OVCAR3 (cell line): ENCODE measurements around a stretch of chr10.

DNA sequence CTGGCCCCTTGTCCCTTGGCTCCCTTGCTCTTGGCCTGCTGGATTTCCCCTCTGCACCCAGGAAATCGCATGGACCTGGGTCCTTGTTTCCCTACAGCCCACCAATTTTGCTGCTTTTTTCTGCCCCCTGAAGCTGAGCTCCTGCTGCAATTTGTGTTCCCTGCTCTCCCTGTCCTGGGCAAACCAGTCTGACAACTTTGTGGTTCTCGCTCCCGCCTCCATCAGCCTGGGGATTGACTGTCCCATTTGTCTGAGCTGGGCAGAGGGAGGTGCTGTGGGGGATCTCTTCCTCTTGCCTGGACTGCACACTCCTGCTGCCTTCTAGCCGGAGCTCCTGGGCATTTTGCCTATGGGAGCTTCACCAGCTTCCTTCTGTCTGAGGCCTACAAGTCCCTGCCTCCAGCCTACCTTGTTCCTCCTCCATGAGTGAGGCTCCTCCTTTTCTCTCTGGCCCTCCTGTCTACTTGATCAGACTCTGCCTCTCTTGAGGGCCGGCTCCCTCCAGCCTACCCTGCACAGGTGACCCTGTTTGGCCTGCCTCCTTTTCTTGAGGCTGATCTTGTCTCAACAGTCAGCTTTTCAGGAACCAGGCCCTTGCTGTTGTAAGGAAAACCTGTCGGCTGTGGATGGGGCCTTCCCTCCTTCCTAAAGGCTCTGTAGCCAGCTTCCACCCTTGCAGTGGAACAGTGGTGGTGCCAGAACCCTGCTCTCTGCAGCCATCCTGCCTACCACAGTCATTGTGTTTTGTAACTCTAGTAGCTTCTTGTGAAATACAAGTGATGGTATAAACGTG lies 6.8 kb downstream of the TSPAN14 start:
- RRBS = no CpG with 5 or more reads among the region's 7 CpGs

- RRBS = 21% methylated on average over 4 of the region's 15 CpGs
Observed at GRCh38 chr10:80464504-80465478, 10.7 kb downstream of the TSPAN14 start.

- RRBS = no CpG with 5 or more reads among the region's 5 CpGs
Observed at GRCh38 chr10:80491379-80492103, 37.4 kb downstream of the TSPAN14 start.

- RRBS = no CpG with 5 or more reads among the region's 3 CpGs
Observed at GRCh38 chr10:81444245-81444506, 430.8 kb upstream of the NRG3 start.

GRCh38 chr10:84327920-84328449 lies 404 bp upstream of the CCSER2 start:
- RRBS = no CpG with 5 or more reads among the region's 21 CpGs

DNA sequence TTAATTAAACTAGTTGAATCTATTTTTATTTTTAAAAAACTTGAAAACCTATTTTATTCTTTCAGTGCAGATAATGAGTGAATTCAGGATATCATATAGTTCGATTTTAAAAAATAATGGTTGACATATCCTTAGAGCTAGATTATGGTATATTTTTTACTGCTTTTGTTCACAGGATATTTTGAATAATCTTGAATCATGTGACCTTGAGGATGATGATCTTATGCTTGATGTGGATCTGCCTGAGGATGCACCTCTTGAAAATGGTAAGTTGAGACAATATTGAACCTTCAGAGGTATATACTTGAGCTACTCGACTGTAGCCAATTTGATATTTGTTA lies 89.2 kb downstream of the CCSER2 start:
- RRBS = no CpG with 5 or more reads among the region's 2 CpGs

- RRBS = no CpG with 5 or more reads among the region's 4 CpGs
Observed at GRCh38 chr10:84606921-84607458, 278.6 kb downstream of the CCSER2 start.

GRCh38 chr10:85364053-85364392 lies 1002.6 kb downstream of the GRID1 start:
- RRBS = no CpG with 5 or more reads among the region's 5 CpGs

GRCh38 chr10:85741516-85742059 lies 625.0 kb downstream of the GRID1 start:
- RRBS = no CpG with 5 or more reads among the region's 4 CpGs

- RRBS = no CpG with 5 or more reads among the region's 2 CpGs
Observed at GRCh38 chr10:85993091-85993759, 373.4 kb downstream of the GRID1 start.

- RRBS = no CpG with 5 or more reads among the region's 9 CpGs
Observed at GRCh38 chr10:86163306-86163892, 203.2 kb downstream of the GRID1 start.

- RRBS = no CpG with 5 or more reads among the region's 11 CpGs
Observed at GRCh38 chr10:86345884-86346661, 20.5 kb downstream of the GRID1 start.

DNA sequence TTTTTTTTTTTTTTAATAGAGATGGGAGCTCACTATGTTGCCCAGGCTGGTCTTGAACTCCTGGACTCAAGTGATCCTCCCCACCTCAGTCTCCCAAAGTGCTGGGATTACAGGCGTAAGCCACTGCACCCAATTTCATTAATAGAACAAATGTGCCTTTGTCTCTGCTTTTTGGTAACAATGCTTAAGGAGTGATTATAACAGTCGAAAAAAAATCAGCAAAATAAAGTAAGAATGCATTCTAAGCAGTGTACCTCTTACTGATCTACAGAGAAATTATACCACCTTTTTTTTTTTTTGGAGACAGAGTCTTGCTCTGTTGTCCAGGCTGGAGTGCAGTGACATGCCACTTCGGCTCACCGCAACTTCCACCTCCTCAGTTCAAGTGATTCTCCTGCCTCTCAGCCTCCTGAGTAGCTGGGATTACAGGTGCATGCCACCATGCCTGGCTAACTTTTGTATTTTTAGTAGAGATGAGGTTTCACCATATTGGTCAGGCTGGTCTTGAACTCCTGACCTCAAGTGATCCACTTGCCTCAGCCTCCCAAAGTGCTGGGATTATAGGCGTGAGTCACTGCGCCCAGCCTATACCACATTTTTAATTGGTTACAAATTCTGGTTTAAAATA lies 70.4 kb downstream of the WAPL start:
- RRBS = no CpG with 5 or more reads among the region's 6 CpGs

DNA sequence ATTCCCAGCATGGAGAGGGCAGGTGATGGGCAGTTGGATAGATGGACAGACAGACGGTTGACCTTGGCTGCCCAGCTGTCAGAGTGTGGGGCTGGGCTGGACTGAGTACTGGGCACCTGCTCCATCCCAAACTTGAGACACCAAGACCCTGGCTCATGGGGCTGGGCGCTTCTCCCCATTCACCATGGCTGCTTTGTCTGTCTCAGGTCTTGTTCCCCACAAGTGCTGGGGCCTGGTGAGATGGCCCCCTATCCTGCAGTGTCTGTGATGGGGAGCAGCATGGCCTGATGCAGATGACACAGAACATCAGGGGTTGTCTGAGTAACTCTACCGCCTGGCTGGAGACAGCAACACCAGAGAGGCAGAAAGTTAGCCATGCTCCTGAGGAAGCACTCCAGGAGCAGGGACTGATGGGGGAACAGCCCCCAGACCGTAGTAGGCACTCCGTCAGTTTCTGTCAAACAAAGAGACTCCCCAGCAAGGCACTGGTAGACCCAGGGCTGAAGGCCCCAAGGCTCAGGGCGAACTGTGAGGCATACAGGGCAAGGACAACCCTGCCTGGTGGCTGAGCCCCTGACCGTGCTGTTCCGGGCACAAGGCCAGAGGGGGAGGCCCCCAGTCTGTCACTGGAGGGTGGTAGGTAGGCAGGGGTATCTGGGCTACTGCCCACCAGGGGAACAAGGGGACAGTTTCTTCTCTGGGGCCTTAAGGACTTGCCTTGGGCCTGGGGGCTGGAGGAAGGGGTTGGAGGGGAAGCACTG lies 1.0 kb downstream of the LDB3 start:
- RRBS = no CpG with 5 or more reads among the region's 8 CpGs

DNA sequence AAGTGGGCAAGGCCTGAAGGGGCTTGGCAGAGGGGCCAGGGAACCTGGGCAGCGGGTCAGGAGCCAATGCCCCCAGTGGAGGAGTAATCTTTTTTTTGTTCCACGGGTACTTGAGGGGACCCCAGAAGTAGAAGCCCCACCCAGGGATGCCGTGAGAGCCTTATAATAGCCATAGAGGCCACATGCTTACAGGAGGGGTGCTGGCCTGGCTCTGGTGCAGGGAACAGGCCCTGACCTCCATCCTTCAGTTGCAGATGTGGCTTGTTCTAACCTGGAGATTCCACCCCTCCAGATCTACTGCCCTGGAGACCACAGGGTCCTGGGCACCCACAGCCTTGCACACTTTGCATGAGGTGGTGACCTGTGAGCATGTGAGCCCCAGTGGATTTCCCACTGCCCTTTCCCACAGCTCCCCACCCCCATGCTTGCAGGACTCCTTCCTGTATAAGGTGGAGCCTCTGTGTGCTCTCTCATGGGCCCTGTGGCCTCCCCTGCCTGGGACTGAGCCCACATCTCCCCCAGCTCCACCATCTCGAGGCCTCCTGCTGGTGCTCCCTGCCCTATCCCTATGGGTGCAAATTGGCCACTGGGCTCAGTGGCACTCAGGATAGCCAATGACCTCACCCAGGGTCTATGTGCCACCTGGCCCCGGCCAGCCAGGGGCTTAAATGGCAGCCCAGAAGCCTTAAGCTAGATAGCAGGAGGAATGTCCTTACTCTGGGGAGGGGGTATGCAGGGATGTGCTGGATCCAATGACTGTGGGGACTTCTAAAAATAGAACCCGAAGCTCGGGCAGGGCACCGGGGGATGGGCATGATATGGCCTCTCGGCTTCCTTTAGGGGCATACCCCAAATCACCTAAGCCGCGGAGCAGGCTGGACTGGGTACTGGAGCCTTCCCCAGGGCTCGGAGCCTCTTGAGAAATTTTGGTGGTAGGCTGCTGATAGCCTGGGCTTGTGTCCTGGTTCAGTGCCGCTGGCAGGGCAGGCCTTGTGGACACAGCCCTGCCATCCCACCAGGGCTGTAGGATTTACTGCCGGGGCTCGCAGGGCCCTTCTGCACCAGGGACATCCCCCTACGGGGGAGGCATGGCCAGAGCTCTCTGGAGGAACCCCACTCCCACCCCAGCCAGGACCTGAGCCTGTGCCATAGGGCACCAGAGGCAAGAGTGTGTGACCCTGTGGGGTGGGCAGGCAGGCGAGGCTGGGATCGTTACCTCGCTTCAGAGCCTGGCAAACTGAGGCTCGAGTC lies 2.1 kb downstream of the LDB3 start:
- RRBS = no CpG with 5 or more reads among the region's 20 CpGs

DNA sequence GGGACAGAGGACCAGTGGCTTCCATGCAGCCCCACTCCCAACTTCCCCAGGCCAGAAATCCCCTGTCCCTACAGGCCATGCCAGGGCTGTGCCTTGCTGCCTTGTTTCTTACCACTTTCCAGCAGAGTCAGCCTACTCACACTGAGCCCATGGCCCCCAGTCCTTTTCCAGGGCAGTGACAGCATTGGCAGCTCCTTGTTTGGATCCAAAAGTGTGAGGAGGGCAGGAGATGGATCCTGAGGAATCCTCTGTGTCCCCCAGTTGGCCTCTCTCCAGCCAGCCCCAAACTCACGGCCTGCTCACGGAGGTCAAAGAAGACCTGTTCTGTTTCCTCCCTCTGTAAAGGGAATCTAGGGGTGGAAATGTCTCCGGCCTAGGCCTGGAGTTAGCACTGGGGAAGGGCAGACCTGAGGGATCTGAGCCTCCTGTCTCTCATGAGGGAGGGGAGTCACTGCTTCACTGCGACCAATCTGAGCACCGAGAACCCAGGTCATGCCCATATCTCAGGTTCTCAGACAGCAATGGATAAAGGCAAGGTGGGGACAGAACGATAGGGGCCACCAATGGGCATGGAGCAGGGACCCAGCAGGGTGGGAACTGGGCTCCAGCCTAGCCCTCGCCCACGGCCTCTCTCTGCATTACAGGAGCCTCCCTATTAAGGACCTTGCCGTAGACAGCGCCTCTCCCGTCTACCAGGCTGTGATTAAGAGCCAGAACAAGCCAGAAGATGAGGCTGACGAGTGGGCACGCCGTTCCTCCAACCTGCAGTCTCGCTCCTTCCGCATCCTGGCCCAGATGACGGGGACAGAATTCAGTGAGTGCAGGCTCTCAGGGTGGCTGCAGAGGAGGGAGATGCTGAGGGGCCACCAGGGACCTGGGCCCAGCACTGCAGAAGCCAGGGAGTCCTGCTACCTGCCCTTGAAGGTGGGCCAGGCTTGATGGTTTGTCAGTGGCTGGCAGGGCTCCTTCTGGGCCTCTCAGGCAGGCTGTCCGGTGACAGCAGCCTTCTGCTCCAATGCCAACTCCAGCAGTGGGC lies 23.3 kb downstream of the LDB3 start:
- RRBS = 94% methylated on average over 1 of the region's 18 CpGs

DNA sequence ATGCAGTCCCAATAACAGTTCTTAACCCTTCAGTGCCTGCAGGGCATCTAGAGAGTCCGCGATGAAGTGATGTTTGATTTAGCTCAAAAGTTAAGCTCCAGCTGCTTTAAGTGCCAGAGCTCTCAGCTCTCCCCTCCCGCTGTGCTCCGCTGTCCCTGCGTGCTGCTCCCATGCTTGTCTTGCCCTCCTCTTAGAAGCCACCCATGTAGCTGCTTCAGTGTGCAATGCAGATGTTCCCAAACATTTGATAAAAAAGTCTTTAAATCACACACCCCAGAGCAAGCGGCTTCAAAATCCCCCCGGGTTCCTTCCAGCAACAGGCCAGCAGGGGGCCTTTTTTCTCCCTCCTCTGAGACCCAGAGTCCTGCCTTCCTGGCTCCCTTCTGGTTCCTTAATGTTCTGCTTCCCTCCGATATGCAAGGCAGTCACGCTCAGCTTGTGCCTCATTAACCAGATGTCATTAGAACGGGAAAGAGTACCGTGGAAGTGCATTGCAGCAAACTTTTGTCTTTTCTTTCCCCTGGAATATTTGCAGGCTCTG lies 25.4 kb downstream of the LDB3 start:
- RRBS = no CpG with 5 or more reads among the region's 11 CpGs

- RRBS = no CpG with 5 or more reads among the region's 4 CpGs
Observed at GRCh38 chr10:86701121-86701501, 32.8 kb downstream of the LDB3 start.

DNA sequence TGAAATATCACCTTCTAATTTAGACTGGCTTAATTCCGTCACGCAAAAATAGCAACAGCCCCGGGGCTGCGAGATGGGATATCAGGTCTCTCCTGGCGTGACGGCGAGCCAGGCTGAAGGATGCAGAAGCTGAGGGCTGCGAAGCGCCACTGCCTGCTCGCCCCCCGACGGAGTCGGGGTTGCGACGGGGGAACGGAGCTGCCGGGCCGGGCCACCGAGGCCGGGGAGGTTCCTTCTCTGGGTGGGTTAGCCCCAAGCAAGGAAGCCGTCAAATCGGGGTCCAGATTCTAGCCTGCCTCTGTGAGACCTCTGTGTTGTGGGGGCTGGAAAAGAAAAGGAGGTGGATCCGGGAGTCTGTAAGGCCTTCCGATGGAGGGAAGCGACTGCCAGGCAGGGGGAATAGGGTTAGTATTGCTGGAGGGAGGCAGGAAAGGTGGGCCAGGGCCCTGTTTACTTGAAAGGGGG lies 43.7 kb downstream of the LDB3 start:
- RRBS = 7% methylated on average over 10 of the region's 25 CpGs

DNA sequence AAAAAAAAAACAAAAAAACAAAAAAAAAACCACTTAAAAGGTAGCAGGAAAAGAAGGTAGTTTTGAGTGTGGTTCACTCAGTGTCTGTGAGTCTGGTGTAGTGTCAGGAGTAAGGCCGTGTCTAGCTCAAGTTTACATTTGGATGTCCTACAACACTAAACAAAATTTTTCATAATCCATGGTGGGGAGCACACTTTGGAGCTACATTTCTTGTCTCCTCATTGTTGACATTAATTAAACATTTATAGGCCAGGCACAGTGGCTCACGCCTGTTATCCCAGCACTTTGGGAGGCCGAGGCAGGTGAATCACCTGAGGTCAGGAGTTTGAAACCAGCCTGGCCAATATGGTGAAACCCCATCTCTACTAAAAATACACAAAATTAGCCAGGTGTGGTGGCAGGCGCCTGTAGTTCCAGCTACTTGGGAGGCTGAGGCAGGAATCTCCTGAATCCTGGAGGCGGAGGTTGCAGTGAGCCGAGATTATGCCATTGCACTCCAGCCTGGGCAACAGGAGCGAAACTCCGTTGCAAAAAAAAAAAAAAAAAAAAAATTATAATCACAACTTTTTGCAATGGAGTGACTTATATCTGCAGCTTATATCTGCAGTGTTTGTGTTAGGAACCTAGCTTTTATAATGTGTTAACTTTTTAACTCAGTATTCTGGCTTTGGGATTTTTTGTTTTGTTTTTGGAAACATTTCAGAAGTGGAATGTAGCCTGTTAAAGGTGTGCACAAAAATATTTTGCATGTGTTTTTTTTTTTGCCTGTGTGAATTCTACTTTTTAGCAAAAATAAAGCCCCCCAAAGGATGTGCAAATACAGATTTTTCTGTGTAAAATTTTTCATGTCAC lies 20.9 kb upstream of the BMPR1A start:
- RRBS = no CpG with 5 or more reads among the region's 8 CpGs